Foreskin fibroblast (primary cell): ENCODE measurements around a stretch of chr10.

- RRBS: no CpG with 5 or more reads among the region's 13 CpGs
These were observed 31.6 kb upstream of the AKR1C2 start for GRCh38 chr10:5035014-5035824.

- RRBS: no CpG with 5 or more reads among the region's 5 CpGs
These were observed 37.9 kb downstream of the AKR1C8 start for GRCh38 chr10:5147042-5147398.

GRCh38 chr10:5317582-5318156 is 47.1 kb upstream of the UCN3 start:
- RRBS: 90% methylated on average over 2 of the region's 10 CpGs

- RRBS: no CpG with 5 or more reads among the region's 5 CpGs
These were observed 4.5 kb upstream of the UCN3 start for GRCh38 chr10:5360277-5360660.

- RRBS: no CpG with 5 or more reads among the region's 7 CpGs
These were observed 39.1 kb downstream of the NET1 start for GRCh38 chr10:5451293-5451965.

GRCh38 chr10:5453433-5454424 is 41.4 kb downstream of the NET1 start:
- RRBS: no CpG with 5 or more reads among the region's 13 CpGs

DNA sequence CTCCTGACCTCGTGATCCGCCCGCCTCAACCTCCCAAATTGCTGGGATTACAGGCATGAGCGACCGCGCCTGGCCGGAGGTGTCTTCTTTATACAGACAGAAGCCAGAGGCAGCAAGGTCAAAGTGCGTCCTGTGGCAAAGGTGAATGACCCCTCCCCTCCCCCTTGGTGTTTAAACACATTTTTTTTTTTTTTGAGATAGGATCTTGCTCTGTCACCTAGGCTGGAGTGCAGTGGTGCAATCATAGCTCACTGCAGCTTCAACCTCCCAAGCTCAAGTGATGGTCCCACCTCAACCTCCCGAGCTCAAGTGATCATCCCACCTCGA is 3.6 kb downstream of the CALML3 start:
- RRBS: no CpG with 5 or more reads among the region's 10 CpGs

GRCh38 chr10:5549575-5550116 is 24.9 kb downstream of the CALML3 start:
- RRBS: no CpG with 5 or more reads among the region's 10 CpGs

- RRBS: no CpG with 5 or more reads among the region's 17 CpGs
These were observed 64.3 kb downstream of the GDI2 start for GRCh38 chr10:5748830-5749508.

DNA sequence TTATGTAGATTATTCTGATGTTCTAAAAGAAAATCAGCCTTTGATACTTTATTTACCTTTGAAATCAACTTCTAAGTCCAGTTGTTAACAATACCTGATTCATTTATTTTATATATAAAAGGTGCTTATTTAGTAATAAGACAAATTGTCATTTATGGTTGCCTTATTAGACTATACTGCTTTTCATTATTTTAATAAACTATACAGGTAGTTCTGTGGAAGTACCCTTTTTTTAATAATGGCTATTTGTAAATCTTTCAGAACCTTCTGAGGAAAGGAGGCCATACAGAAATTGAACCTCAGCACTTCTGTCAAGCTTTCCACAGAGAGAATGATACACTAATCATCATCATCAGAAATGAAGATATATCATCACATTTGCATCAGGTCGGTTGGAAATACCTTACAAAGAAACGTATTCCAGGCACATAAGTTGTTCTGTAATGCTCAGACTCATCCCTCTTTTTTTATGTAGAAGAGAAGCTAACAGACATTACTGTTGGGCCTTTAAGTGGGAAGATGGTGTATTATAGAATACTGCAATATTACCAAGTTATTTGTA is 56.8 kb downstream of the GDI2 start:
- RRBS: no CpG with 5 or more reads among the region's 2 CpGs

GRCh38 chr10:5756914-5757789 is 56.1 kb downstream of the GDI2 start:
- RRBS: no CpG with 5 or more reads among the region's 11 CpGs

DNA sequence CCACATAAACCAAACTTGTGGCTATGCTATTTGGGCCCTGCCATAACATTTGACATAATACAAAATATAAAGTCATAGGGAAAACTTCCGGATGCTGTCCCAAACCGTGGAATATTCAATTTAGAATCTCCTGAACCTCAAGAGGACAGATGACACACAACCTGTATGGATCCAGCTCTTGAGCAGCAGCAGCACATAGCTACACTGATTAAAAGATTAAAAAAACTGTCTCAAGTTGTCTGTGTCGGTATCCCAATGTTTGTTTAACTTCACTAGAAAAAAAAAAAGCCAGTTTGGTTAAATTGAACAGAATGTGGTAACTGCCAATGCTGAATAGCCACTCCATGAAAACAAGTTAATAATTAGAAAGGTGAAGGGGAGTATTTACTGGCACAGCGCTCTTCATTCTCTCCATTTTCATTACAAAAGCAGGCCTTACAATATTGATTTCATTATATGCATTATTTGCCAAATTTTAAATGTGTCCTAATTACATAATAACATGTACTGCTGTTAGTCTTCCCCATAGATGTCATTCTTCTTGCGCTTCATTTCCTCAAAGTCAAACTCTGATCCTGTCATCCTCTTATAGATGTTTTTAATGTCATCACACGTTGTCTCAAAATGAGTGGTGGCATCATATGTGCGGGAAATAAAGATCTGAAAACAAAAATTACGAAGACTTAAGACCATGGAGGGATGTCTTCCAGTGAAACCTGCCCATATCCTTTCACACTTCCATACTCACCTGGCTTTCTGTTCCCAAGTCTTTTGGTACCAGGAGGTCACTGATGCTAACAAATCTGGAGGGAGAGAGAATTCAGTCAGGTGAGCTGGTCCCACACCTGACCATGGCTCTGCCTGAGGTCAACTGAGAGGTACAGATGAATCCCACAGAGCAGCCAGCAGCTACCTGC is 47.5 kb downstream of the GDI2 start:
- RRBS: no CpG with 5 or more reads among the region's 8 CpGs

DNA sequence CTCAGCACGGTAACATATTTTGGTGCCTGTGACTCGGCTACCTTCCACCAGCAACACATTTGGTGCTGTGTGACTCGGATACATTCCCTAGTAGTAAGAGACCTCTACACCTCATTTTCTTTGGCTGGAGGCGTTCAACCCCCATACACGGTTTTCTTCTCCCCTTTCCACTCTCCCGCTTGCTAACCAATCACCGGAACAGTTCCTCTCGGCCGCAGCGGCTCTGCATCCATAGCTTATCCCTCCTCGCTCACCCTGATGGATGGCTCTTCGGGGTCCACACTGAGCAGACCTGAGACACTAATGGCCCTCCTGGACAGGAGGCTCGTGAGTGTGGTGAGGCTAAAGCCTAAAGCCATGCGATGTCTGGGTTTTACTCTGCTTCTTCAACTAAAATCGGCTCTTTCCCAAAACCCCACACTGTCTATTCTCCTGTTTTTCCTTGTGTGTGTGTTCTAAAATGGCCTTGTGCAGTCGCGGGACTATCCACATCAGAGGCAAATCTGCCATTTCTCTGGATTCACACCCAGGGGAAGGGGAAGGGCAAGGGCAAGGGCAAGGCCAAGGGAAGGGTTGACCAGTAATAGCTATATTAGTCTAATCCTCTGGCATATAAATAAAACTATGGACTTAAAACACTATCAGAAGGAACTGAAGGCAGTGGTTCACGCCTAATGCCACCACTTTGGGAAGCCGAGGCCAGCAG is 38.7 kb downstream of the GDI2 start:
- RRBS: no CpG with 5 or more reads among the region's 19 CpGs

- RRBS: no CpG with 5 or more reads among the region's 7 CpGs
These were observed 1.9 kb downstream of the GDI2 start for GRCh38 chr10:5811337-5811801.

DNA sequence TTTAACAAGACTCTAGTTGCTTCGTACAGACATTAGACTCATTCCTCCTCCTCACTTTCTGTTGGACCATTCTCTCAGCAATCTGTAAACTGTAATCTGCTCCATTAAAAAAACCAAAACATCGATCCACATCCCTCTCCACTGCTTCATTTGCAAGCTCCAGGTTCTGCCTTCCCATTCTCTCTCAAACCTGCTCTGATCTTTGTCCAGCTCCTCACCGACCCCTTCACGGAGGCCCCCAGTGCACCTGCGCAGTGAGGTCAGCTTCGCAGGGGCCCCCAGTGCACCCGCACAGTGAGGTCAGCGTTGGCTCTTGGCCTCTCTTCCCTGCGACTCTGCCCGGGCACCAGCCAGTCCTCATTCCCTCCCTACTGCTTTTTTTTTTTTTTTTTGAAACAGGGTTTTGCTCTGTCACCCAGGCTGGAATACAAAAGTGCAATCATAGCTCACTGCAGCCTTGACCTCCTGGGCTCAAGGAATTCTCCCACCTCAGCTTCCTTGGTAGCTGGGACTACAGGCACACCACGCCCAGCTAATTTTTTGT is 19.6 kb downstream of the ANKRD16 start:
- RRBS: no CpG with 5 or more reads among the region's 11 CpGs

DNA sequence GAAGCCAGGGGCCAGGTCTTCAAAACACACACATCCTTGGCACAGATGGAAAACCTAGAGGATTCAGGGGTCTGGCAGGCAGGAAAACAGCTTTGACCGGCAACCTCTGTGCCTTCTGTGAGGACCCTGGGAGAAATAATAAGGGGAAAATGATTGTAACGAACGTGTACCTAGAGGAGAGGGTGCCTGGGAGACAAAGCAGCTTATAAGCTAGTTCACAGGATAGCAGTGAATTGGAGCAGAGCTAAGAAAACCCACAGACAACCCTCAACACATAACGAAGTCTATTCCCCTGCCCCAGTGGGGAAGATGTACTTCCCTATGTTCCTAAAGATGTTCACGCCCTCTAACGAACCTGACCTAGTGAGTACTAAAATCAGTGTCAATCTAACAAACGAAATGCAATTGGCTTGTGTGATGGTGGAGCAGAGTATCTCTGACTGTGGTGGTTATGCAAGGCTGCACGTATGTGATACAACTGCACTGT is 1.5 kb downstream of the ANKRD16 start:
- RRBS: no CpG with 5 or more reads among the region's 8 CpGs

GRCh38 chr10:5894555-5895470 is 4.8 kb downstream of the FBH1 start:
- RRBS: no CpG with 5 or more reads among the region's 12 CpGs

- RRBS: 77% methylated on average over 3 of the region's 19 CpGs
These were observed 16.0 kb downstream of the FBH1 start for GRCh38 chr10:5905731-5906686.

GRCh38 chr10:5975944-5976539 is 1.3 kb downstream of the IL15RA start:
- RRBS: 12% methylated on average over 1 of the region's 9 CpGs